HTERT-HM (cell line): ENCODE measurements around a stretch of chr18.

DNA sequence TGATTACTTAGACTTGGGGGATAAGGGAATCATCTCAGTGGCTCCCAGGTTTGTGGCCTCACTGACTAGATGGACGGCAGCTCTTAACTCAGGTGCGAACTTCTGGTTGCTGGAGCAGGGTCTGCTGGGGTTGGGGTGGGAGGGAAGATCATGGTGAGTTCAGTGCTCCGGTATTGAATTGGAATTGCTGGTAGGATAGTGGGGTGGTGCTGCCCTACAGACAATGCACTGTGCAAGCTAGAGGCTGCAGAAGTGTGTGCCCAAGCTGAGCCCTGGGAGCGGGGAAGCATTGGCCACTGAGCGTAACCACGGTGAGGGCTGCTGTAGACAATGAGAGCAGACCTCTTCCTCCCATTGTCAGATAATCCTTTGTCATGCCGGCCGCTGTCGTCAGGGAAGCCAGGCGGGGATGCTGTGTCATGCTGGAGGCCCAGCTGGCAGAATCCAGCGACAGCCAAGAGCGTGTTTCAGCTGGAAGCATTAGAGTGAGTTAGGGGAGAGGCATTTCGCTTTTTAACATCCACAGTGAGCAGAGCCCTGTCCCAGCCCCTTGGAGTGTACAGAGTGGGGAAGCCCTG lies 6.8 kb downstream of the CTIF start:
- RRBS, result no CpG with 5 or more reads among the region's 13 CpGs

- RRBS, result no CpG with 5 or more reads among the region's 39 CpGs
Measured at GRCh38 chr18:48575460-48576755, 37.1 kb downstream of the CTIF start.

DNA sequence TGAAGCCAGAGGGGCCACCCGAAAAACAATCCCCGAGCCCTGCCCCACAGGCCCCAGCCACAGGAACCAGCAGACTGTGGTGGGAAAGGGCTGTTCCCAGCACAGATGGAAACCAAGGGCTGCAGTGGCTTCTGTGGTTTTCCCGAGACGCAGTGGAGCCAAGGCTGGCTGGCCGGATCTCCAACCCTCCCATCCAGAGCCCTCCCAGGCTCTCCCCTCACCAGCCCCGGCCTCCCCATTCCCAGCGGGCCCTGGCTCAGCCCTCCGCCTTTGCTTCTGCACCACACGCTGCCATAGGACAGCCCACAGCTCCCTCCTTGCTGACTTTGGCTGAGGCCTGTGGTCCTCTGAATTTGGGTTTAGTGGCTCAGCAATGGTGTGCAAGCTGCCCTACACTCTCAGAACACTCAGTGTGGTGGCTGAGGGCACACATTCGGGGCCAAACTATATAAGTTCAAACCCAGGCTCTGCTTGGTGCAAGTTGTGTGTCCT lies 200.2 kb downstream of the SMAD7 start:
- RRBS, result 19% methylated on average over 2 of the region's 10 CpGs

DNA sequence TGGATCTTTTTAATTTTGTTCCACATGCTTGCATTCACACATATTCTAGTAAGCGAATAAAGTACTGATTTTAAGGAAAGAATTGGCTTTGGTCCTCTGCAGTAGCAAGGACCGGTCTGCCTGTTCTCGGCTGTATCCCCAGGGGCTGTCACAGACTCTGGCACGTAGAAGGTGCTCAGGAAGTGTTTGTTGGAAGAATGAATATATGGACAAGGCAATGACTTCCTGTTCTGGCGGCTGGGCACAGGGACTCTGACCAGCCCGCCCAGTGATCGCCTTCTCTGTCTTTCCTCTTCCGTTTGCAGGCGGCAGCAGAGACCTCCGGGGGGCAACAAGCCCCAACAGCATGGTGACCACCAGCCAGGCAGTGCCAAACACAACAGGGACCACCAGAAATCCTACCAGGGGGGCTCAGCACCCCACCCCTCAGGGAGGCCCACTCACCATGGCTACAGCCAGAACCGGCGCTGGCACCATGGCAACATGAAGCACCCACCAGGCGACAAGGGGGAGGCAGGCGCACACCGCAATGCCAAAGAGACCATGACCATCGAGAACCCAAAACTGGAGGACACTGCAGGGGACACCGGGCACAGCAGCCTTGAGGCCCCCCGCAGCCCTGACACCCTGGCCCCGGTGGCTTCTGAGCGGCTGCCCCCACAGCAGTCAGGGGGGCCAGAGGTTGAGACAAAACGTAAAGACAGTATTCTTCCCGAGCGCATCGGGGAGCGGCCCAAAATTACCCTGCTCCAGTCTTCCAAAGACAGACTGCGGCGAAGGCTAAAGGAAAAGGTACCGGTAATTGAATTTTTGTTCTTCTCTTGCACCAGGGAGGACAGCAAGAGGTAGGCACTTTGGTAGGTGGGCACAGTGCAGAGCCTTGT lies 192.9 kb downstream of the SMAD7 start:
- RRBS, result 97% methylated on average over 3 of the region's 28 CpGs

DNA sequence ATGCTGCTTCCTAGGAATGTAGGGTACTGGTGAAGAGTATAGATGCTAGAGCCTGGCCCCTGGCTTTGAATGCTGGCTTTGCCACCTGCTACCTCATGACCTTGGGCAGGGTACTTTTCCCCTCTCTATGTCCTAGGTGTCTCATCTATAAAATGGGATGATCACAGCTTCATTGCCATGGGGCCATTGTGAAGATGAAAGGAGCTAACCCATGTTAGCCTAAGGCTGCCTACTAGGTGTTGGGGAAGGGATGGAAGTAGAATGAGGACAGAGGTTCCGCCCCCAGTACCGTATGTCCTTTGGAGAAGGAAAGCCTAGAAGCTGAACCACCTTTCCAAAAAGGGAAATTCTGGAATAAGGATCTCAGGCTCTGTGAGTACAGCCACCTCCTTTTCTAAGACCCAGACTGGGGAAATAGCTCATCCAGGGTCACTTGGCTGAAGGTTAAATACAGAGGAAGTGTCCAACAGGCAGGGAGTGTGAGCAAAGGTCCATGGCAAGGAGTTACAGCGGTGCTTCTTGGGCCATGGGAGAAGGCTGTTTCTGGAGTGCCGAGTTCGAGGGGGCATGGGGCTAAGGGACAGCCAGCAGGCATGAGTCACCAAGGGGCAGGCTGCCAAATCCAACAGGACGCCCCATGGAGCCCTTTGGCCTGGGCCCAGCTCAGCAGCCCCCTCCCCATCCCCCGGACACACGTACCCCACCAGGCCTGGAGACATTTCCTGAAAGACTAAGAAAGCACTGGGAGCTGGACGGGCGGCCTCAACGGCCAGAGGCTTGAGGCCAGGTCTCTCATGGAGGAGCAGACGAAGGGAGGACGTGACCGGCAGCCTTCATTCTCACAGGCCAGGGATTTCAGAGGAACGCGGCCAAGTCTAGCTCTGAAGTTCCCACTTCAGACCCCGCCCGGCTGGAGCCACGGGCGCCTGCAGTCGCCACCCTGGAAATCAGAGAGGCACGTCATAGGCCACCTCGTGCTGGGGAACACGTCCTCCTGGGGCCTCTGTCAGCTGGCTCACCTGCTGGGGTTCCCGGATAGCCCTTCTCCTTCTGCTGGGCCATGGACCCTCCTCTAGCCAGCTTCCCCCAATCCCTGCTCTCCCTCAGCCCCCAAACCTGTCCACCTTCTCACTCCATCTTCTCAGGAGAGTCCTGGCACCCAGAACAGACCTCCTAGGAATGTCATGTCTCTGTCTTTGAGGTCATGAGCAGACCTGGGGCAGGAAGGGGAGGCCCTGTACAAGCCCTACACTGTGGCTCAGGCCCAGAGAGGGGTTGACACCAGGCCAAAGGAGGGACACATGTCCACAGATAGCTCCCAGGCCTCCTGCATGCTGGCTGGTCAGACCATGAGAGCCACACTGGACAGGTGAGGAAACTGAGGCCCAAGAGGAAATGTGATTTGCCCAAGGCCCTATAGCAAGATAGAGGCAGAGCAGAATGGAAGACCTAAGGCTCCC lies 160.4 kb downstream of the SMAD7 start:
- RRBS, result 80% methylated on average over 3 of the region's 25 CpGs

DNA sequence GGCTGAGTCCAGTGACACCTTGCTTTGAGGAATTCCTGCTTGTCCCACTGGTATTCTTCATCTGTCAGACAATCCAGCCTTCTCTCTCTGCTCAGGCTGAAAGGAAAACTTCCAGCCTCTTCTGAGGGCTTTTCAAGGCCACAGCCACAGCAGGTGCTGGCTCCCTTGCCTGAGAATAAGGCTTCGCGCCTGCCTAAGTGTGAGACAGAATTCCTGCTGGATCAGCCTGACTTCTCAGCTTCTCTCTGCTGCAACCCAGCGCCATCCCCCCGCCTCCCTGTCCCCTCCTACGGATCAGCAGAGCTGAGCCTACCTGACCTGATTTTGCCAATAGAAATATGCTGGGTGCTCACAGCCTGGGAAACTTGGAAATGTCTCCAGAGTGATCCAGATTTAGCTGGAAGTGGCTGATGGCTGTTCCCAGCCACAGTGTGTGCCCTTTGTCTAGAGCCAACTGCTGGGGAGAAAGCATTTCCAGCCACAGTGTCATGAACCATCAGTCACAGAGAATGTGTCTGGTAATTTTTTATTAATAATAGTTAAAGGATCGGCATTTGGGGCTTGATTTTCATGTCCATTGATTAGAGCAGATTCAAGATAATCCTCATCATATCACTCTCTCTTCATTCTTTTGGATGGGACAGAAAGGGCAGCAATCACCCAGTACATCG lies 147.8 kb downstream of the SMAD7 start:
- RRBS, result no CpG with 5 or more reads among the region's 7 CpGs

GRCh38 chr18:48834371-48835327 lies 116.1 kb downstream of the SMAD7 start:
- RRBS, result no CpG with 5 or more reads among the region's 23 CpGs

GRCh38 chr18:48873213-48873677 lies 77.5 kb downstream of the SMAD7 start:
- RRBS, result no CpG with 5 or more reads among the region's 6 CpGs

DNA sequence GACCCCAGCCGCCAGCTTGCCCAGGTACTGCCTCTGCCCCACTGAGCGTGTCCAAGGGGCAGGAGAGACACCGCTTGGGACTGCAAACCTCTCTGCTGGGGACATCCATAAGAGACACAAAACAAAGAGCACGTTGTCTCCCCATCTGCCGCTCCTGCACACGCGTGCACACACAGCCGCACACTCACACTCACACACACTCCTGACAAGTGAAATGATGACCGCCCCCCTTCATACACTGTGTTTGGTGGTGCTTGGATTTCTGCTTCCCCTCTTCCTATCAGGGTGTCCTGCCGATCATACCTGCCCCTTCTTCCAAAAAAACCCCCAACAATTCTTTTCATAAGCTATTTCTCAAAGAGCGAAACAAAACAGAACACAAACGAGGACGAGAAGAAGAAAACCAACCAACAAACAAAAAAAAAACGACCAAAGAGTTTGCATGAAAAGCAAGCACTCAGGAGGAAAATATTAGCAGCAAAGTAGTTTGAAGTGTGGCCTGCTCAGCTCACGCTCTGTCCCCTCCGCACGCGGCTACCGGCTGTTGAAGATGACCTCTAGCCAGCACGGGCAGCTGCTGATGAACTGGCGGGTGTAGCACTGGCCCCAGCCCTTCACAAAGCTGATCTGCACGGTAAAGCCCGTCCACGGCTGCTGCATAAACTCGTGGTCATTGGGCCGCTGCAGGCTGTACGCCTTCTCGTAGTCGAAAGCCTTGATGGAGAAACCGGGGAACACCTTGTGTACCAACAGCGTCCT lies 29.7 kb downstream of the SMAD7 start:
- RRBS, result no CpG with 5 or more reads among the region's 31 CpGs

- RRBS, result no CpG with 5 or more reads among the region's 10 CpGs
Measured at GRCh38 chr18:48947007-48947435, 3.7 kb downstream of the SMAD7 start.

- RRBS, result no CpG with 5 or more reads among the region's 11 CpGs
Measured at GRCh38 chr18:48960276-48960945, 9.6 kb upstream of the SMAD7 start.

GRCh38 chr18:49237626-49238353 lies 222.7 kb downstream of the DYM start:
- RRBS, result no CpG with 5 or more reads among the region's 3 CpGs

DNA sequence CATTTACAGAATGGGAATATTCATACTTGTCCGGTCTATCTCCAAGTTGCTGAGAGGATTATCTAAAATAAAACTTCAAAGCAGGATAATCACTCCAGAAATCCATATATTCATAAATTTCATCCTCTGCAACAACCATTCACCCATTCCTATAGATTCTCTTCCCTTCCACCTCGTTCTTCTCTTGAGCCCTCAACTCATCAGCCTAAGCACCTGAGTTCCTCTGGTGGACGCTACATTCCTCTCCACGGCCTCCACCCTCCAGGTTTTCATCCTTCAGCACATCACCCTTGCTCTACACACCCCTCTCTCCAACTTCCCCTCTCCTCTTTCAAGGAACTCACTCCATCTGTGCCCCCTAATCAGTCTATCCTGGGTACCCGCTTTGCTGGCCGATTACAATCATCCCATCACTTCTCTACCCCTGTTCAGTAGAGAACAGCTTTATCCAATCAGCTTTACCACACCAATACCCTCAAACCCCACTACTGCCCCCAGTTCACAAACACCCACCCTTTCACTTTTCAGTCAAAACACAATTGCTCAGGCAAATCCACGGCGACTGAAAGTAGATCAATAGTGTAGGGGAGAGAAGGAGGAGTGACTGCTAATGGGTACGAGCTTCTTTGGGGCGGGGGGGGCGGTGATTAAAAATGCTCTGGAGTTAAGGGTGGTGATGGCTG lies 1.0 kb downstream of the DYM start:
- RRBS, result no CpG with 5 or more reads among the region's 11 CpGs

GRCh38 chr18:49490542-49491021 lies 1.7 kb downstream of the RPL17 start:
- RRBS, result no CpG with 5 or more reads among the region's 8 CpGs

DNA sequence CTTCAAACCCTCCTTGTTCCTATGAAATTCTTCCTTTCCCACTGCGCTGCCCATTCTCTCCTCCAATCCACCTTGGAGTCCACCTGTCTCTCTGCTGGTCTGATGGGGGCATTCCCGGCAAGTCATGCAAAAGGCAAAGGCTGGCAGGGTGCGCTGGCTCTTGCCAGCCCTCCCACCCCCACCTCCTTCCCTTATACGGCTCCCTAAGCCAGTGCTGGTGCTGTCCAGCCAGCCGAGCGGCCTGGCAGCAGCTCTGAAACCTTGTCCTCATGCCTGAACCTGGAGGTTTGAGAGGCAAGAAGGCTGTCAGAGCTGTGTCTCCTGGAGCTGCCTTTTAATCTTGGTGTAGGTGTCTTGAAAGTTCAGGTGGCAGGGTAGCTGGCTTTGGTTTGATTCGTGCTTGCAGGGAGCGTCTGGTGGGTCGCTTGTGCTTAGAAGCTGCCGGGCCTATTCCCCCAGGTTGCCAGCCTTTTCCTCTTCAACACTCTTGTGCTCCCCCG lies 667 bp downstream of the LIPG start:
- RRBS, result no CpG with 5 or more reads among the region's 11 CpGs

- RRBS, result no CpG with 5 or more reads among the region's 5 CpGs
Measured at GRCh38 chr18:49612975-49613414, 51.1 kb downstream of the LIPG start.

DNA sequence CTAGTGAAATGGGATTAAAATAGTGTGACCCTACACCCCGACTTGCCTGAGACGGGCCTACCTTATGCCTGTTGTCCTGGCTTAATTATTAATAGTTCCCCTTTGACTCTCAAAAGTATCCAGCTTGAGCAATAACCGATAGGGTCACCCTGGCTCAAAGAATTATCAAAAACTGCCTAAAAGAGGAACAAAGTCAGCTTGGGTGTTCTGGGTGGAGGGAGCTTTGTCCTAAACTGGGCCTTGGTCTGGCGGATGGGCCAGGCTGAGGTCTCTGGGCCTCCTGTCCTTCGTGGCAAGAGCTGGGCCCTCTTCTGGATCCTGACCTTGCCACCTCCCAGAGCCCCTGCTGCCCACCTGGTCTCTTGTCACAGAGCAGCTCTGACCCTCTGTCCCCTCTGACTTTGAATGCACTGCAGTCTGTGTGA lies 56.3 kb downstream of the ACAA2 start:
- RRBS, result no CpG with 5 or more reads among the region's 5 CpGs

- RRBS, result no CpG with 5 or more reads among the region's 17 CpGs
Measured at GRCh38 chr18:49958348-49959669, 145.5 kb upstream of the ACAA2 start.

DNA sequence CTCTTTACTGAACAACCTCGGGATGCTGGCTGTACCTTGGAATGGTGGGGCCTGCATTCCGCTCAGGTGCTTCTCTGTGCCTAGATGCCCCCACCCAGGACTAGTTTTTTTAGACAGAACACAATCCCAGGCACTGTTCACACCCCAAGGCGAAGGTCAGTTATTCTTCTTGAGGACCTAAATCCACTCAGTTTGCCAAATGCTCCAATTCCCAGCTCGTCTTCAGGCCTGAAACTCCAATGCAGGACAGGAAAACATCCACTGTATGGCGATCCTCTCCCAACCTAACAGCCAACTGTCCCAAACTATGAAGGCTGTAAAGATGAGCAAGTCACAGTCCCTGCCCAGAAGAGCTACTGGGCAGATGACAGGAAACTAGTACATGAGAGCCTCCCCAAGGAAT lies 154.4 kb upstream of the ACAA2 start:
- RRBS, result no CpG with 5 or more reads among the region's 5 CpGs

- RRBS, result no CpG with 5 or more reads among the region's 6 CpGs
Measured at GRCh38 chr18:50097492-50098146, 97.3 kb downstream of the MYO5B start.